Camera-type eye (tissue), 1 donor: ENCODE measurements around a stretch of chr6.

DNA sequence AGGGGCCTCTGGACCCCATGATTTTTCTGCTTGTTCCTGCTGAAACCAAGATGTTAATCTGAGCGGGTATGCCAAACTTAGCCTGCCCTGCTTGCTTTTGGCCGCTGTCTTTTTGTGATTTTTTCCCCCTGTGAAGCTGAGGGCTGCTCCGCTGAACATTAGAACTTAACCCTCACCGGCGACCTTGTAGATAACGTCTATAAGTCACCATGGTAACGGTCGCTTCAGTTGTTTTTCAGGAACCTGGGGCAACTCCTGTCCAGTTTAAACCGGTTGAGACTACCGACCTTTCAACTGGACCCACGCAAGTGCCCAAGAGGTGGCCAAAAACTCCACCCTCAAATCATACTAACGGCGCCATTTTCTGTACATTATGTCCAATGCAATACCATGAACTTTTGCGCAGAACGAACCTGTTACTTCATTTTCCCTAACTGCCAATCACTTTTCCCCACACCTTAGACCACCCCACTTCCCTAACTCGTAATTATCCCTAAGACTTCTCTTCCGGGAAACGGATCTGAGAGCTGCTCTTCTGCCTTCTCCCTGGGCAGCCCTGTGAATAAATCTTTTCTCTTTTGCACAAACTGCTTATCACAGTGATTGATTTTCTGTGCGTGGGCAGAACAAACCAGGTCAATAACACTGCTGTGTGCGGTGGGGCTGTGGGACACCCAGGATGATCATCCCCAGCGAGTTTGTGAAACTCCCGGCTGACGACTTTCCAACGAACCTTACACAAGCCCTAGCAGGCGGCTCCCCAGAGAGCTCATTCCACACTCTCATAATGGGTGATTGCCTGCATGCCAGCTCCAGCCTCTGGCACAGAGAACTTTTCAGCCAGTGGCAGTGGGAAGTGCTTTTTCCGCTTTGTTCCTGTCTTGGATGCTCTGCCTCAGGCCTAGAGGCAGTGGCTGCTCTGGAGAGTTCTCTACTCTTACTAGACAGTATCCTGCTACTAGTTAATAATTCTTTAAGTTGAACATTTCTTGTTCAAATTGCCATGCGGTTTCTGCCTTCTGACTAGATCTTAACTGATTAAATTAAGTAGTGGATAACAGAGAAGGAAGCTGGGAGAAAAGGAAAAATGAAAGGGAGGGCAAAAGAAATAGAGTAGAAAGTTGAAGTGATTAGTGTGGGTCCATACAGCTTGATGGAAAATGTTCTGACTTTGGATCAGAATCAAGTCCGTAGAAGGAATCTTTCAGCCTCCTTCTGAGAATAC, 28.6 kb downstream of the GPX5 start:
- RAMPAGE, long total RNA = no peak

GRCh38 chr6:28555146-28555581, 29.5 kb downstream of the GPX5 start:
- RAMPAGE, long total RNA = no peak

- RAMPAGE, long total RNA = no peak
Measured at GRCh38 chr6:28589059-28589628, 2.0 kb upstream of the SCAND3 start.

GRCh38 chr6:28719295-28719901, 132.3 kb upstream of the SCAND3 start:
- RAMPAGE, long total RNA = no peak

- RAMPAGE, long total RNA = no peak
Measured at GRCh38 chr6:28747146-28748326, 160.4 kb upstream of the SCAND3 start.

GRCh38 chr6:28885285-28885689, 38.5 kb downstream of the TRIM27 start:
- RAMPAGE, long total RNA = no peak

- RAMPAGE, long total RNA = no peak
Measured at GRCh38 chr6:28906175-28907255, 17.3 kb downstream of the TRIM27 start.

- RAMPAGE, long total RNA = no peak
Measured at GRCh38 chr6:28950756-28951254, 27.0 kb upstream of the TRIM27 start.

DNA sequence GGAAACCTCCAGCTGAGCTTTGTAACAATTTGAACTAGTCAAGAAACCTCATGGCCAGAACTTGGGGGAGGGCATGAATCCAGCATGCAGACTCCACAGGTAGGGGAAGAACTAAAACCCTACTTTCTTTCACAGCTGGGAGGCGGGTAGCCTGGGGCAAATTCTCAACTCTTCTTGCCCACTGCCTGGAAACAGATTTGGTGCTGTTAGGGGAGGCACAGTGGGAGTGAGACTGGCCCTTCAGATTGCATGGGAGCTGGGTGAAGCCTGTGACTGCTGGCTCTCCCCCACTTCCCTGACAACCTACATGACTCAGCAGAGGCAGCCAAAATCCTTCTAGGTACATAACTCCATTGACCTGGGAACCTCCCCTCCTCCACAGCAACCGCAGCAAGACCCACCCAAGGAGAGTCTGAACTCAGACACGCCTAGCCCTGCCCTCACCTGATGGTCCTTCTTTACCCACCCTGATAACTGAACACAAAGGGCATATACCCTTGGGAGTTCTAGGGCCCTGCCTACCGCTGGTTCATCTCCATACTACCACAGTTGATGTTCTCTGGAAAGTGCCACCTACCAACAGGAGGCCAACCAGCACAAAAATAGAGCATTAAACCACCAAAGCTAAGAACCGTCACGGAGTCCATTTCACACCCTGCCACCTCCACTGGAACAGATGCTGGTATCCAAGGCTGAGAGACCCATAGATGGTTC, 37.2 kb upstream of the TRIM27 start:
- RAMPAGE, long total RNA = no peak

- RAMPAGE, long total RNA = no peak
Measured at GRCh38 chr6:29625411-29626244, 7.4 kb downstream of the GABBR1 start.

GRCh38 chr6:29726553-29727504, 3.6 kb downstream of the HLA-F start:
- RAMPAGE, long total RNA = no peak

GRCh38 chr6:29755438-29756044, 32.3 kb downstream of the HLA-F start:
- RAMPAGE, long total RNA = no peak

DNA sequence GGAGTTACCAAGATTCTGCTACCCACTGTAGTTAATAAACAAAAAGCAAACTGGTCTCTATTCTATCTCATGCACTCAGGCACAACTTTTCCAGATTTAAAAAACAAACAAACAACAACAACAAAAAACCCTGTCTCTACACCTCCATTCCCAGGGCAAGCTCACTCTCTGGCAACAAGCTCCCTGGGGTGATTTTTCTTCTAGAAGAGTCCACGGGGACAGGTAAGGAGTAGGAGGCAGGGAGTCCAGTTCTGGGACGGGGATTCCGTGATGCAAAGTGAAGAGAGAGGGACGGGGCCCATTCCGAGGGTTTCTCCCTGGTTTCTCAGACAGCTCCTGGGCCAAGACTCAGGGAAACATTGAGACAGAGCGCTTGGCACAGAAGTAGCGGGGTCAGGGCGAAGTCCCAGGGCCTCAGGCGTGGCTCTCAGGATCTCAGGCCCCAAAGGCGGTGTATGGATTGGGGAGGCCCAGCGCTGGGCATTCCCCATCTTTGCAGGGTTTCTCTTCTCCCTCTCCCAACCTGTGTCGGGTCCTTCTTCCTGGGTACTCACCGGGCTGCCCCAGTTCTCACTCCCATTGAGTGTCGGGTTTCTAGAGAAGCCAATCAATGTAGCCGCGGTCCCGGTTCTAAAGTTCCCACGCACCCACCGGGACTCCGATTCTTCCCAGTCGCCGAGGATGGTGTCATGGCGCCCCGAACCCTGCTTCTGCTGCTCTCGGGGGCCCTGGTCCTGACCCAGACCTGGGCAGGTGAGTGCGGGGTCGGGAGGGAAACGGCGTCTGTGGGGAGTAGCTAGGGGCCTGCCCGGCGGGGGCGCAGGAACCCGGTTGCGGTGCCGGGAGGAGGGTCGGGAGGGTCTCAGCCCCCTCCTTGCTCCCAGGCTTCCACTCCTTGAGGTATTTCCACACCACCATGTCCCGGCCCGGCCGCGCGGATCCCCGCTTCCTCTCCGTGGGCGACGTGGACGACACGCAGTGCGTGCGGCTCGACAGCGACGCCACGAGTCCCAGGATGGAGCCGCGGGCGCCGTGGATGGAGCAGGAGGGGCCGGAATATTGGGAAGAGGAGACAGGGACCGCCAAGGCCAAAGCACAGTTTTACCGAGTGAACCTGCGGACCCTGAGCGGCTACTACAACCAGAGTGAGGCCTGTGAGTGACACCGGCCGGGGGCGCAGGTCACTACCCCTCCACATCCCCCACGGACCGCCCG, 35.7 kb upstream of the HLA-G start:
- RAMPAGE, long total RNA = no peak

DNA sequence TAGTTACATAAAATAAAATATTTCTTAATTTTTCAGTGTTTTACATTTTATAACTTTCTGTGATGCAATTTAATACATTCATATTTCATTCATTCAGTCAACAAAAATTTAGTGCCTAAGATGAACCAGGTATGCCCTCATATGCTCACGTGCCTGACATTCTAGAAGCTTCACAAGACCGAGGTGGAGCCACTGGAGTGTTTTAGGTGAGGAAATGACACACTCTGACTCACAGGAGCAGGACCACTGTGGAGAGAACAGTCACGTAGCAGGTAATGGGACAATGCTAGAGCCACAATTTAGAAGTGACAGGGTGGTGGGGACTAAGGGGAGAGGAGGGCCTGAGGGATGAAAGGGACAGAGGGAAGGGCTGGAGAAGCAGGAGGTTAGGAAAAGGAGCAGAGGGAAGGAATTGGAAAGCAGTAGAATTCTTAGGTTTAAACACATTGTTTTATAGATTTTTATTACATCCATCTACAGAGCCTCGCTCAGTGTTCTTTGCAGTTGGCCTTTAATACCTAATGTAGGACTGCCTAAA, 17.6 kb upstream of the HLA-A start:
- RAMPAGE, long total RNA = no peak

GRCh38 chr6:29943955-29944792, 1.8 kb downstream of the HLA-A start:
- RAMPAGE, long total RNA = no peak

GRCh38 chr6:29976107-29976524, 33.8 kb downstream of the HLA-A start:
- RAMPAGE, long total RNA = no peak

GRCh38 chr6:30060050-30060437, 1.0 kb upstream of the POLR1H start:
- RAMPAGE, long total RNA = no peak

GRCh38 chr6:30122420-30122753, 9.5 kb upstream of the TRIM31 start:
- RAMPAGE, long total RNA = no peak

DNA sequence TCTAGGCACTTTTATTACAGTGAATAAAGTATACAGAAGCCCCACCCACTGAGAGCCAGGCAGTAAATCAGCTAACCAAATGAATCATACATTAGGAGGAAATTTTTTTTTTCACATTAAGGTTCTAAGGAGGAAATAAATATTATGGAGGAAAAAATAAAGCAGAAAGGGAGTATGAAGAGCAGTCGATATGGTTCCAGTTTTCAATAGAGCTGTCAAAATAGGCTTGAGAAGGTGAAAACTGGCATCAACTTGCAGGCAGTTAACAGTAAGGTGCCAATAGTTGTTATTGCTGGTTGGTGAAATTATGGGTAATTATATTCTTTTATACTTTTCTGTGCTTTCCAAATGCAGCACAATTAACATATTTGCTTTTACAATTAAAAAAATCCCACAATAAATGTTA, 9.9 kb upstream of the TRIM31 start:
- RAMPAGE, long total RNA = no peak

GRCh38 chr6:30129671-30130214, 6.2 kb upstream of the TRIM40 start:
- RAMPAGE, long total RNA = no peak